Pericardium fibroblast (primary cell): Measurements from ENCODE around the gene P4HA1.

DNA sequence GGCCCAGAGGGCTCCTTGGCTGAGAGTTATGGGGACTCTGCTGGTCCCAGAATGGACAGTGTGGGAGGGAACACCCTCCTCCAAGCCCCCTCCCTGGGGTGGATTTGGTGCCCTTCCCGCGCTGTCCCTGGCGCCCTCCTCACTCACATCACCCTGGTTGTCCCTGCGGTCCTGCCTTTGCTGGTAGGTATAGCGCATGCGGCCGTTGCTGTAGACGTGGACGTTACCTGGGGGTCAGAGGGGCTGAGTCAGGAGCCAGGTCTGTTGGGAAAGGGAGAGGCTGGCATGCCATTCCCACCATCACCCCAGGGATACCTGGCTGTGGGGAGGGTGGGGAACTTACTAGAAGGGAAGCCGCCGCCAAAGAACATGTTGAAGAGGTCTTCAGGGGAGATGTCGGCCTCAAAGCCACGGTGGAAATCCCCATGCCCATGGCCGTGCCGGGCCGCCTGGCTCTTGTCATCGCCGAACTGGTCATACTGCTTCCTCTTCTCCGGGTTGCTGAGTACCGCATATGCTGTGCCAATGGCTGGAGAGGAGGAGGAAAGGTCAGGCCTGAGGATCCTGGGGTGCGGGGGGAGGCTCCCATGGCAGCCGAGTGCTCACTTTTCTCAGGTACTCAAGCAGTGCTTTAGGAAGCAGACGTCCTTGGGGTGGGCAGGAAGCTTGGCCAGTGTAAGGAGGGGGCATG, 13.9 kb downstream of the DNAJB12 start:
- RAMPAGE, long total RNA, result no peak

- RAMPAGE, long total RNA, result no peak
Measured at GRCh38 chr10:72353250-72353934, 1.3 kb downstream of the DNAJB12 start.

GRCh38 chr10:72809491-72810256, 83.9 kb upstream of the OIT3 start:
- RAMPAGE, long total RNA, result no peak

GRCh38 chr10:73094195-73094876, 2.3 kb downstream of the P4HA1 start:
- RAMPAGE, long total RNA, result no peak

- RAMPAGE, long total RNA, result start-site peak on the minus strand at chr10:73096820-73096908, 6,010 and 4,623 reads in 2 replicates
Measured at GRCh38 chr10:73096793-73097401, at the start of gene P4HA1. P4HA1 (minus strand) TSS chr10:73096866.

DNA sequence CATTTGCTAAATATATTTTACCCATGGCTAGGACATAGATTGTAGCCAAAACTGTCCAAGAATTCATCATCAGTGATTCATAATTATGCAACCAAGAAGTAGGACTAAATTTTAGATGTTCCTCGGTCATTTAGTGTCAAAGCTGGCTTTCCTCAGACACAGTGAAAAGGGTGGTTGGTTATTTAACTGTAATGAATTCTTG, 3.3 kb downstream of the NUDT13 start:
- RAMPAGE, long total RNA, result no peak

GRCh38 chr10:73119318-73120382, 9.4 kb downstream of the NUDT13 start:
- RAMPAGE, long total RNA, result no peak

DNA sequence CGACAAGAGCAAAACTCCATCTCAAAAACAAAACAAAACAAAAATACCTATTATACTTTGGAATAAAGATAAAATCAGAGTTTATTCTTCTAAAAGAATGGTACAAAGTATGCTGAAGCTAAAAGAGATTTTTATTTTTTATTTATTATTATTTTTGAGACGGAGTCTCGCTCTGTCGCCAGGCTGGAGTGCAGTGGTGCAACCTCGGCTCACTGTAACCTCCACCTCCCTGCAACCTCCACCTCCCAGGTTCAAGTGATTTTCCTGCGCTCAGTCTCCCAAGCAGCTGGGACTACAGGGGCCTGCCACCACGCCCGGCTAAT, 12.9 kb downstream of the ECD start:
- RAMPAGE, long total RNA, result no peak

DNA sequence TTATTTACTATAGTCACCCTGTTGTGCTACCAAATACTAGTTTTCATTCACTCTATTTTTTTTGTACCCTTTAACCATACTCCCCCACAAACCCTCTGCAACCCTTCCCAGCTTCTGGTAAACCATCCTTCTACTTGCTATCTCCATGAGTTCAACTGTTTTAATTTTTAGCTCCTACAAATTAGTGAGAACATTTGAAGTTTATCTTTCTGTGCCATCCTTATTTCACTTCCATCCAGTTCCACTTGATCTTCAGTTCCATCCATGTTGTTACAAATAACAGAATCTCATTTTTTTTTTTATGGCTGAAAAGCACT, 2.0 kb downstream of the ECD start:
- RAMPAGE, long total RNA, result no peak

DNA sequence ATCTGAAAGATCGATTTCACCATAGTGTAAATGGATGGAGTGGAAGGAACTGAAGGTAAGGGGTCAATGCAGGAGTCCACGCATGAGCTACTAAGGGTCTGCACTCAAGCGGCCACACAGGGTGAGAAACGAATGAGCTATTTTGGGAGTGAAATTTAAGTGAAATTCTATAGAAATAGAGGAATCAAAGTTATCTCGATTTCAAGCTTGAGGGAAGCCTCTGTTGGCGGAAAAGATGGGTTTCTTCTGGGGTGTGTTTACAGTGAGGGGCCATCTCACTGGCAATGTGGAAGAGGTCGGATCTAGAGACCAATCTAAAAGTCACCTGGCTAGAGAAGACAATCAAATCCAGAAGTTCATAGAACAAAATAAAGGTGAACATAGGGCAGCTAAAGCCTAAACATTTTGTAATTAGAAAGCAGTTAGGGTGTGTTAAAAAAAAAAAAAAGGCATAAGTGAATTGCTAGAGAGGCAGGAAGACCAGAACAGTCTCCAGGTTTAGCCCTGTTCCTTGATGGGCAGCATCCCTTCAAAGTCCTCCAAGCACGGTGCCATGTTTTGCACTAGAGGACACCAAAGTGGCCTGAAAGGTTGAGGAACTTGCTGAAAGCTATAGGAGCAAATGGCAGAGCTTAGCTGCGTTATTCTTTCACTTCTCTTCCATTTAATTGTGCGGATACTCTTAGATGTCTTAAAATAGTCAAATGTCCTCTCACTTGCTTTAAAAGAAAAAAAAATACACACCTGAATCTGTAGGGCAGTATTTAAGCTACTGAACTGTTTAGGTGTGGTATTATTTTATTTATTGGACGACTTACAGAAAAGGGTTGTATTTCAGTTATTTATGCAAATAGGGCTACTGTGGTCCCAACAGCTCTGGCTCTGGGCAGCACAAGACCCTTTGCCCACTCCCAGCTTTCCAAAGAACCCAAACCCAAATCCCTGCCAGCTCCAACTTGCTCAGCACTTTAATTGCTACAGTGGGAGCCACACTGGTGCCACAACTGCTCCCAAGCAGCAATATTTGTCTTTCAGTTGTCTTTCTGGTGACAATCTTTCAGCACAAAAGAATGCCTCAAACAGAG, 15.2 kb downstream of the DNAJC9 start:
- RAMPAGE, long total RNA, result no peak

DNA sequence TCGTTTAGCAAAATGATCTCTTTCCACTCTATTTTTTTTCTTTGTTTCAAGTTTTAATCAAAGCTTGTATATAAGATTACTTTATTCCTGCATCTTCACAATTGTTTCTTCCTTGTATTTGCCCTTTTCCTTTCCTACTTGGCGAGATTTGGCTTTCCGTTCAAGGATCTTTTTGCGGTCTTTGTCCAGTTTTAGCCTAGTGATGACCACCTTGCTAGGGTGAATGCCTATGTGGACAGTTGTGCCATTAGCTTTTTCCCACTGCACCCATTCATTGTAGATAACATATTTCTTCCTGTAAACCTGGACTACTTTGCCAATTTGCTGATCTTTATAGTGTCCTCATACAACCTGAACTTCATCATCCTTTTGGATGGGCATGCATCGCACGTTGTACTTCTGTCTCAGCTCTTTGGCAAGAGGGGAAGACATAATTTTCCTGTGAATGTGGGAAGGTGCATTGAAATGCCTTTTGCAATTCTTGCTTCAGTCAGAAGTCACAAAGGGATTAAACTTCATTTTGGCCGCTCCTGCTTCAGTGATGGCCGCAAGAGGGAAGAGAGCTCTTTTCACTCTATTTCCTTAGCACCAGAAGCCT, 8.4 kb upstream of the ANXA7 start:
- RAMPAGE, long total RNA, result no peak

- RAMPAGE, long total RNA, result no peak
Measured at GRCh38 chr10:73503091-73503654, 7.3 kb upstream of the PPP3CB start.

DNA sequence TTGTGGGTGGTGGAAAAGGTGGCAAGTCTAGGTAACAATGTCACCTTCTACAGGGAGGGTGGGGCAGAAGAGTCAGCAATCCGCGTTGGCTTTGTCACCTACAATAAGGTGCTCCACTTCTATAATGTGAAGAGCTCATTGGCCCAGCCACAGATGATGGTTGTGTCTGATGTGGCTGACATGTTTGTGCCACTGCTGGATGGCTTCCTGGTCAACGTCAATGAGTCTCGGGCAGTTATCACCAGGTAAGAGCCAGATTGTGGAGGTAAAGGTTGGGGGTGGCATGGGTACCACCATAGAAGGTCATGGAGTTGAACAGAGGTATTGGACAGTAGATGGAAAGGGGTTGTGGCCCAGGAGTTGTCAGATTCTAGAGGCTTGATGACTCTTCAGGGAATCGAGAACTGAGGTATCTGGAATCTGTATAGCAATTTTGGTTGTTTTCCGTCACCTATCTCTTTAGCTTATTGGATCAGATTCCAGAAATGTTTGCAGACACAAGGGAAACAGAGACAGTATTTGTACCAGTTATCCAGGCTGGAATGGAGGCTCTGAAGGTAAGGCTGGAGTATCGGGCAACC, 5.7 kb upstream of the FUT11 start:
- RAMPAGE, long total RNA, result no peak

- RAMPAGE, long total RNA, result no peak
Measured at GRCh38 chr10:73769867-73770515, 2.1 kb upstream of the FUT11 start.

GRCh38 chr10:73771051-73771665, 918 bp upstream of the FUT11 start:
- RAMPAGE, long total RNA, result no peak

DNA sequence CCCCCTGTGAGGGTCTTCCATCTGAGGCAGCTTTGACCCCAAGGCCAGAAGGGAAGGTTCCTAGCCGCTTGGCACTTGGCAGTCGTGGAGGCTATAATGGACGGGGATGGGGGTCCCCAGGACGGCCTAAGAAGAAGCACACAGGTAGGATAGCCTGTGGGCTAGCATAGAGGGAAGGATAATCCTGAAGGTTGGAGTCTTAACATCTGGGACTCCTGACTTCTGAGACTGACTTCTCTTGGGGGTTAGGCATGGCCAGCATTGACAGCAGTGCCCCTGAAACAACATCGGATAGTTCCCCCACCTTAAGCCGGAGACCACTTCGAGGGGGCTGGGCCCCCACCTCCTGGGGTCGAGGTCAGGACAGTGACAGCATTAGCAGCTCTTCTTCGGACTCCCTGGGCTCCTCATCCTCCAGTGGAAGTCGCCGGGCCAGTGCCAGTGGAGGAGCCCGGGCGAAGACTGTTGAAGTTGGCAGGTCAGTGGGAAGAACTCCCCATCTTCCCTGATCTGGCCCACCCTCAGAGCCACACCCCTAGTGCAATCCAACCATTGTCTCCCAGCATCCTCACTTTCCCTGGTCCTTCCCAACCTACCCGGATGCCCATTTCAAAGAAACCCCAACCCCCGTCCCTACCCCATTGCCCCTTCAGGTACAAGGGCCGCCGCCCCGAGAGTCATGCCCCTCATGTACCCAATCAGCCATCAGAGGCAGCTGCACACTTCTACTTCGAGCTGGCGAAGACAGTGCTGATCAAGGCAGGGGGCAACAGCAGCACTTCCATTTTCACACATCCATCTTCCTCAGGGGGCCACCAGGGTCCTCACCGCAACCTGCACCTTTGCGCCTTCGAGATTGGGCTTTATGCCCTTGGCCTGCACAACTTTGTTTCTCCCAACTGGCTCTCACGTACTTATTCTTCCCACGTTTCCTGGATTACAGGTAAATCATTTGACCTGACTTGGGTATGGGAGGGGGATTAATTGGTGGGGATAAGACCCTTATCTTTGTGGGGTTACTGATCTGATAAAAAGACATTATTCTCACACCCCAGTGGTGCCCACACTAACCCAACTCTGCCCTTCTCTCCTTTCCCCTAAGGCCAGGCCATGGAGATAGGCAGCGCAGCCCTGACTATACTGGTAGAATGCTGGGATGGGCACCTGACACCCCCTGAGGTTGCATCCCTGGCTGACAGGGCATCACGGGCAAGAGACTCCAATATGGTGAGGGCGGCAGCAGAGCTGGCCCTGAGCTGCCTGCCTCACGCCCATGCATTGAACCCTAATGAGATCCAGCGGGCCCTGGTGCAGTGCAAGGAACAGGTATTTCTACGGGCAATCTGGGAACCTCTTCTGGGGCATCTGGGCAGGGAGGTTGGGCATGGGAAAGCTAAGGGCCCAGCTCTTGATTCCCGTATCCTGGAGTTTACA, 12.2 kb downstream of the ZSWIM8 start:
- RAMPAGE, long total RNA, result no peak

GRCh38 chr10:73850770-73851444, 23.4 kb downstream of the CAMK2G start:
- RAMPAGE, long total RNA, result no peak

- RAMPAGE, long total RNA, result no peak
Measured at GRCh38 chr10:73875277-73875452, 810 bp upstream of the CAMK2G start.

- RAMPAGE, long total RNA, result no peak
Measured at GRCh38 chr10:73904605-73904960, 6.3 kb upstream of the PLAU start.

- RAMPAGE, long total RNA, result no peak
Measured at GRCh38 chr10:73968136-73968685, 29.7 kb upstream of the VCL start.